ENCODE results near the gene SAE1.

DNA sequence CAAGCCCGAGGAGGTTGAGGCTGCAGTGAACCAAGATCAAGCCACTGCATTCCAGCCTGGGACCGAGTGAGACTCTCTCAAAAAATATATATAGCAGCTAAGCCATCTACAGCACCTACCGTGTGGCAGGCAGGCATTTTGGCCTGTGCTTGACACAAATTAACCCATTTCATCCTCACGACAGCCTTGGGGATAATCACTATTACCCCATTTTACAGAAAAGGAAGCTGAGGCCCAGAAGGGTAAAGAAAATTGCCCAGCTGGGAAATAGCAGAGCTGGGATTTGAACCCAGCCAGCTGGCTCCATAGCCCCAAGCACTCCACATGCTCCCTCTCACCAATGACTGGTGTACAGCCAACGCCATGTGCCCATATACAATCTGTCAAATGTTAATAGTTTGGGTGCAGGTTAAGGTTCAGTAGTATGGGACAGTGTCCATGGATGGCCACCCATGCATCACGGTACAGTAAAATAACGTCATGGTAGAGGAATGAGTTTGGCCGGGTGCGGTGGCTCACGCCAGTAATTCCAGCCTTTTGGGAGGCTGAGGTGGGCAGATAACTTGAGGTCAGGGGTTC lies 3.0 kb downstream of the SLC1A5 start:
- PRO-cap = no peak

- PRO-cap = bidirectional peak, plus-strand start at chr19:46840096, minus-strand start at chr19:46839903
These were observed 10.8 kb downstream of the AP2S1 start for GRCh38 chr19:46839817-46840266.

- PRO-cap = no peak
These were observed 4.5 kb downstream of the AP2S1 start for GRCh38 chr19:46845904-46846733.

GRCh38 chr19:46872984-46873375 lies 12.2 kb downstream of the ARHGAP35 start:
- PRO-cap = no peak

- PRO-cap = no peak
These were observed 37.8 kb downstream of the ARHGAP35 start for GRCh38 chr19:46898457-46899076.

- PRO-cap = no peak
These were observed 18.0 kb upstream of the NPAS1 start for GRCh38 chr19:47001630-47002139.

GRCh38 chr19:47051685-47052207 lies 3.3 kb upstream of the TMEM160 start:
- PRO-cap = no peak

- PRO-cap = no peak
These were observed 19.8 kb downstream of the ZC3H4 start for GRCh38 chr19:47093644-47094331.

DNA sequence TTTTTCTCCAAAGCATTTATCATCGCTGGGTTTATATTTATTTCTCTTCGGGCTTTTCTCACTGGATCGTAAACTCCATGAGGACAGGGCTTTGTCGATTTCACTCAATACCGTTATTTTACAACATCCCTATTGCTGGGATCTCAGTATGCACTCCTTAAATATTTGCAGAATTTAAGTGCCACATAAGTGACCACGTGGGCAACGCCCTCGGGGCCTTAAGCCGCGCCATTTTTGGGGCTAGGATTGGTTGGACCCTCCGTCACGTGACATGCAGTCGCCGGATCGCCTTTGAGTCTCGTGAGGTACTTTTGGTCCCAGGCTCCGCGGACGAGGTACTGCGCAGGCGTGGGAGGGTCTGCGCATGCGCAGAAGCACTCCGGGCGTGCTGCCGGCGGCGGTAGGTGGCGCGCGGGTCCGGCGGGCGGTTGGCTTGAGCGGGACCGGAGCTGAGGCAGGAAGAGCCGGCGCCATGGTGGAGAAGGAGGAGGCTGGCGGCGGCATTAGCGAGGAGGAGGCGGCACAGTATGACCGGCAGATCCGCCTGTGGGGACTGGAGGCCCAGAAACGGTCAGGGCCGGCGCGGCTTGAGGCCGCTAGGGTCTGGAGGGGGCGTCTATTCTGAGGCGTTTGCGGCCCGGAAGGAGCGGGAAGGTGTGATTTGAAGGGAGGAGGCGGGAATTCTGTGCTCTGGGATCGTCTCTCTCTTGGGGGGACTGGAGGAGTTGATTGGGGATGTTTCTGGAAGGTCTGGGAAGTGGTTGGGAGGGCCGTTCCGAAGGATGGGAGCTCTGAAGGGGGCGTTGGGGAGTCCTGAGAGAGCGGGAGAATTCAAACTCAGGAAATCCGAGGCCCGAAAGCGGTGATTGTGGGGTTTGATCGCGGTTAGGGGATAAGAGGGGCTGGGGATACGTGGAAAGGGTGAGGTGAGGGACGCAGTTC lies at the start of gene SAE1:
SAE1 (plus strand) TSS at position 377 of the 942 bp plus-strand sequence.
- PRO-cap = unidirectional peak, plus-strand start at position 431 of the sequence

DNA sequence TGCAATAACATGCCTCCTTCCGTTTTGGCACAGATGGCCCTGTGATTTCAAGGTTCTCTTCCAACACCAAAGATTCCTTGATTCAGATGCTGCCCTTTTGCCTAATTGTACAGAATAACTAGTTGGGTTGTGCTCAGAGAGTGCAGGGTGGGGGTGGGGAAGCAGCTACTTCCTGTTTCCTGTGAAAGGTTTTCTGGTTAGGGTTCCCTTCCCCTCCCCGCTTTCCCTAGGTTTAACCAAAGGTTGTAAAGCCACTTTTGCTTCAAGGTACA lies 27.2 kb downstream of the SAE1 start:
- PRO-cap = no peak

DNA sequence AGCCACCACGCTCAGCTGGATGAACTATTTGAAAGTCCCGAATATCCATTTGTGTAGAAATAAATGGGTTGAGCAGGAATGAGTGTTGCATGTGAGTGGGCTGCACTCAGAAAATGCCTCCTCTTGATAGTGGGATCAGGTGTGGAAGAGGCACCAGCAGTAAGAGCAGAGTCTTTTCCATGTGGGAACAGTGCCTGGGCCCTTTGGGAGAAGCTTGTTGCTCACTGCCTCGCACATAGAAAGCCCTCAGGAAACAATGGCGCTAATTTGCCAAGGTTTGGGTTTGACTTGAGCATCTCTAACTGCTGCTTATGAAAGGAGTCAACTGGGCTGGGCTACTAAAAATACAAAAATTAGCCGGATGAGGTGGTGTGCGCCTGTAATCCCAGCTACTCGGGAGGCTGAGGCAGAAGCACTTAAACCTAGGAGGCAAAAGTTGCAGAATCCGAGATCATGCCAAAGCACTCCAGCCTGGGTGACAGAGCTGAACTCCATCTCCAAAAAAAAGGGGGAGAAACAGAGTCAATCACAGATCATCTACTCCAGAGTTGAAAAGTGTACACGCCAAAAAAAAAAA lies 41.7 kb downstream of the SAE1 start:
- PRO-cap = no peak

DNA sequence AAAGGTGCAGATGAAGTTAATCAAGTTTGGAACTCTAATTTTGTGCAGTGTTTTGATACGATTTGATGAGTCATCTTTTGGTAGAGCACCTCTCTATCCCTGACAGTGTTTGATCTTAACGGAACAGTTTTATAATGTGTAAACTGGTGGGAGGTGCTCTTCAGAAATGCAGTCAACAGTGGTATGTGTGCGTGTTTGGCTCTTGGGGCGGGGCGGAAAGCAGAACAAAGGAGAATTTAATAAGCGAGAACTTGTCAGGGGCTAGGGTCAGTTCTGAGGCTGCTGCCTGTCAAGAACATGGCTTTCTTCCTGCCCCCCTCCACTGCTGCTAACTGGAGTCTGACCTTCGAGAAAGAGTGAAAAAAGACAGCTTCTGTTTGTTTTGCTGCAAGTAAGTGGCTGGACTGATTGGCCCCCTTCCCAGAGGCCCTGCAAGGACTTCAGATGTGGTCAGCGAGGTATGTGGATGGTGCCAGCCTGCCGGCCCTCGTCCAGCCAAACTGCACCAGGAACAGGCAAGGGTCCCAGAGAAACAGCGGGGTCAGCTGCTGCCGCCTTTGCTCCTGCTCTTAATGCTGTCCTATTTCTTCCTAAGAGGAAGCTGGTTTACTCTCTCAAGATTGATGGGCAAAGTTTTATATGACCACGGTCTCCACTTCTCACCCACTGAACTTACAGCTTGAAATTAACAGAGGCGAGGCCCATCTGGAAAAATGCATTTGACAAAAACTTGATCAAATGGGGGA lies 40.7 kb downstream of the BBC3 start:
- PRO-cap = no peak

DNA sequence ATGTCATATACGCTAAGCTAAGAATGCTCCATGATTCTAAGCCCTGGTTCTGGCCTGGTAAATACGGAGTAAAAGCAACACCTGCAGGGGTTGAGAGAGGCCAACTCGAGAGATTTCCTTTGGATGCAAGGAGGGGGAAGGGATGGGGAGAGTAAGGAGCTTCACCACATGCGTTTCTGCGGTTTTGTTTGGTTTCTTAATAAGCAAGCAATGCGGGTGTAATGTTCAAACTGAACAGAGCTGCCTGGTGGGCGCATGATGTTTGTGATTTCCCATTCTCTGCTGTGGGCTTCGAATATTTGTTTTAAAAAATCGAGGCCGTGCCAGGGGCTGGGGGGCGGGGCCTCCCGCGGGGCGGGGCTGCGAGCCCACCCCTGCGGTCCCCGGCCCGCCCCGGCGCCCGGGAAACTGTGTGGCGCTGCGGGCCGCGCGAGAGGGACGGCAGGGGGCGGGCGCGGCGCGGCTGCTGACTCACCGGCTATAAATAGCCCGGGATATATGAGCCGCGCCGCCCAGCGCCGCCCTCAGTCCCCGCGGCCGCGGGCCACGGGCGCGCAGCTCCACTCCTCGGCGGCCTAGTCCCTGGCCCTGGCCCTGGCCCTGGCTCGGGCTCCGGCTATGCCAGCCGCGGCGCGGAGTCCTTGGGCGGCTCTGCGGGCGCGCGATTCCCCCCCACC lies 5.1 kb downstream of the BBC3 start:
- PRO-cap = bidirectional peak, plus-strand start at position 527 of the sequence, minus-strand start at position 410 of the sequence

GRCh38 chr19:47229814-47230943 lies 820 bp downstream of the BBC3 start:
- PRO-cap = unidirectional peak, plus-strand start at chr19:47230708

DNA sequence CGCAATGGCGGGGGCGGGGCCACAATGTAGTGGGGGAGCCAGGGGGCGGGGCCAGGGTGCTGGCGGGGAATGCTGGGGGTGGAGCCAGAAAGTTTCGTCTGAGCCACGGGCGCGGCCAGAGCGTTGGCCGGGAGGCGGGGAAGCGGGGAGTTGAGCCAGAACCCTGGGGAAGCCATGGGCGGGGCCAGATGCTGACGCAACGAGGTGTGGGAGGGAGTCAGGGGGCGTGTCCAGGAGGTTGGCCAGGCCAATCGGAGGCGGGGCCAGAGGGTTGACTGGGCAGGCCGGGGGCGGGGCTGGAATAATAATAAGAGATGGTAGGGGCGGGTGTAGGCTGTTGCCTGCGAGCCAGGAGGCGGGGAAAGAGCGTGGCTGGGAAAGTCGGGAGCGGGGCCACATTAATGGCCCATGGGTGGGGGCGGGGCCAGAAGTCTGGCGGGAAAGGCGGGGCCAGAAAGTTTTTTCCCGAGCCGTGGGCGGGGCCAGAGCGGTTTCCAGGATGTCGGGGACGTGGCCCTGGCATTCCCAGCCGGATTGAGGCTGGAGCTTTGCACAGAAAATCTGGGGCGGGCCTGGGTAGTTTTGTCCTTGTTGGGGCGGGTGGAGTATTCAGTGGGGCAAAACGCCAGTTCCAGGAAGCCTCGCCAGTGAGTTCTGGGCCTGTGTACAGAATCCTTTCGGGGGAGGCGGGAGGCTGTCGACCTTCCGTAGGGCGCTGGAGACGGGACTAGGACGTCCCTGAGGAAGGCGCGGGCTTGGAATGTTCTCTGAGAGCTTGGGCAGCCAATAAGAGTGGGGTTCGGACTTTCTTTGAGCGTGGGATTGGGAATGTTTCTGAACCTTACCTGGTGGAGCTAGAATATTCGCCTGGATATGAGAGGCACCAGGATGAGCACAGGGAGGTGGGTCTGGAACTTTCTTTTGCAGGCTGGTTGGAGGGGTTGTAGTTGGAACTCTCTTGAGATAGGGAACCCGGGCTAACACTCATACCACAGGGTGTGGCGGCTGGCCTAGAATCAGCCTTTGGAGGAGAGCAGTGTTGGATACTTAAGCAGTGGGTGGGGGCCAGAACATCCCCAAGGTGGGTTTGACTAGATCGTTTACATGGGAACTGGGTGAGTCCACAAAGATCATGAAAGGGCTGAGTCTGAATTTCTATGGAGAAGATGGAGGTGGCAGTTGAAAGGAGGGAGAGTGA lies 1.1 kb downstream of the CCDC9 start:
- PRO-cap = bidirectional peak, plus-strand start at position 123 of the sequence, minus-strand start outside the sequence; bidirectional peak, plus-strand start at position 490 of the sequence, minus-strand start at position 176 of the sequence; bidirectional peak, plus-strand start at position 669 of the sequence, minus-strand start at position 729 of the sequence

- PRO-cap = no peak
These were observed 3.8 kb downstream of the CCDC9 start for GRCh38 chr19:47259718-47260846.

- PRO-cap = no peak
These were observed 4.3 kb downstream of the C5AR1 start for GRCh38 chr19:47313925-47314452.

GRCh38 chr19:47363625-47364670 lies 14.8 kb downstream of the DHX34 start:
- PRO-cap = no peak

GRCh38 chr19:47390498-47391125 lies 28.7 kb downstream of the MEIS3 start:
- PRO-cap = no peak

DNA sequence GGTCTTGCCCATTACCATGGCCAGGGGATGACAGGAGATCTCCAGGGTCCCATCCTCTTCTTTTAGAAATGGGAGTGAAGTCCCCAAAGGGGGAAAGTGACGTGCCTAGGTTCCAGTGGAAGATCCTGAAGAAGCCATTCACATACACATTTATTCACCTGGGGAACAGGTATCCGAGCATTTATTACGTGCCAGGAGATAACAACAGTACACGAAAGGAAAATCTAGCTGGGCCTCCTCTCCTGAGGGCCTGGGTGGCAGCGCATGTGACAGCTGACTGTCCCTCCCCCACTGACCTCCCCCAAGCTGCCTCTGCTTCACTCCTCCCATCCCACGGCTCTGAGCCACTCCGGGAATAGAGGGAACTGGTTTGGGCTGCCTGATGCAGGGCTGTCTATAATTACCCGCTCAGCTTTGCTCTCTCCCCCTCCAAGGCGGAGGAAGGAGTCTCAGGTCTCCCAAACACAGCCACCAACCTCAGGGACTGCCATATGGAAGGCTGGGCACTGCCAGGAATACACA lies 8.0 kb downstream of the NAPA start:
- PRO-cap = no peak